HT-29 (cell line): ENCODE data around the genes HSPA2 and CCDC196.

GRCh38 chr14:64097704-64098594 is 196.2 kb downstream of the ESR2 start:
- RAMPAGE, long total RNA, result no peak

GRCh38 chr14:64218189-64219056 is 75.7 kb downstream of the ESR2 start:
- RAMPAGE, long total RNA, result no peak

DNA sequence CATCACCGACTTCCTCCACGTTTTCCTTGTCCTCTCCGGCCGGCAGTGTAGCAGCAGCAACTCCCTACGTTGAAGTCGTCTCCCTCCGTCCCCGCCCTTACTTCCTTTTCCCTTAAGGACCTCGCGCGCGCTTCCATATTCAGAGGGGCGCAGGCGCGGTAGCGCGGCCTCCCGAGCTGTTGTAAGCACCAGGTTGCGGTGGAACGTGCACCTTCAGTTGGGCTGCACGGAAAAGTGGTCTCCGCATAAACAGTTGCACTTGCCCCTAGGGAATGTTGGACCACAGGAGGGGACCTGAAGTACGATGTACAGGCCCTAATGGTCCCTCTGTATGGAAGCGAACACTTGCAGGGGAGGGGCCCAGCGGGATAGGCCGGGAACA is 44.7 kb upstream of the ESR2 start:
- RAMPAGE, long total RNA, result no peak

DNA sequence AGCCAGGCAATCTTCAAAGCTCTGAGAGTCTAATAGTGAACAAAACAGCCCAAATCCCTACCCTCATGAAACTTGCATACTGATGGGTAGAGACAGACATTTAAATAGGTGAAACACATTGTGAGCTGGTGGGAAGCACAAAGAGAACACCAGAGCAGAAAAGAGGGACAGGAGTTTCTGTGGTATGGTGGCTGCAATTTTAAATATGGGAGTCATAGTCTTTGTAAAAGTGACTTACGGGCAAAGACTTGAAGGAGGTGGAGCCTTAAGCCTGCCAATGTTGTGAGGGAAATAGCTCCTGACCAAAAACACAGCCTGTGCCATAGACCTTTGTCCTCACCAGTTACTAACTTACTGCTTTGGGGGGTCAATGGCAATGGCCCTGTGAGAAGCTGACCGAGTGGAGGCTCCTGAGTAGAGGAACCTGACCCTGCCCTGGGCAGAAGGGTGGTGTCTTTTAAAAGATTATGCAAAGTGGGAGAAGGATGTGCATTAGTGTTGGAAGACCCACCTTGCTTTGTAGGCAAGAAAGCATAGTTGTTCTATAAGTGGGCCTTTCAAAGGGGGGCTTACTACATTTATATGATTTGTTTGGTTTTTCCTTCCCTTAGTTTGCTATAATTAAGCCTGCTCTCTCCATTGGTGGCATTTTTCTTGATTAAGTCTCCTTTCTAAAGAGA is 3.8 kb downstream of the MTHFD1 start:
- RAMPAGE, long total RNA, result no peak

DNA sequence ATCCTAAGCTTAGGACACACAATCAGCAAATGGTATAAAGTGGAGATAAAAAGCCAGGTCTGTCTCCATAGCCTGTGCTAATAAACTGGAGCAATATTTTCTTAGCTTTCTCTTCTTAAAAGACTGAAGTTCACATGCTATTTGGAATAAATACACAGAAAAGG is 2.4 kb downstream of the ZBTB25 start:
- RAMPAGE, long total RNA, result no peak

DNA sequence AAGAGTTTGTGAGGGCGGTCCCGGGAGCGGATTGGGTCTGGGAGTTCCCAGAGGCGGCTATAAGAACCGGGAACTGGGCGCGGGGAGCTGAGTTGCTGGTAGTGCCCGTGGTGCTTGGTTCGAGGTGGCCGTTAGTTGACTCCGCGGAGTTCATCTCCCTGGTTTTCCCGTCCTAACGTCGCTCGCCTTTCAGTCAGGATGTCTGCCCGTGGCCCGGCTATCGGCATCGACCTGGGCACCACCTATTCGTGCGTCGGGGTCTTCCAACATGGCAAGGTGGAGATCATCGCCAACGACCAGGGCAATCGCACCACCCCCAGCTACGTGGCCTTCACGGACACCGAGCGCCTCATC is at the start of gene HSPA2:
TSS of gene HSPA2 (plus strand) at position 90 of the 354 bp plus-strand sequence.
- RAMPAGE, long total RNA, result no peak

GRCh38 chr14:64645242-64645967 is 58.8 kb upstream of the PLEKHG3 start:
- RAMPAGE, long total RNA, result no peak

GRCh38 chr14:64702951-64703588 is 1.2 kb upstream of the PLEKHG3 start:
- RAMPAGE, long total RNA, result no peak

- RAMPAGE, long total RNA, result no peak
Observed at GRCh38 chr14:64757723-64758730, 53.8 kb downstream of the PLEKHG3 start.

DNA sequence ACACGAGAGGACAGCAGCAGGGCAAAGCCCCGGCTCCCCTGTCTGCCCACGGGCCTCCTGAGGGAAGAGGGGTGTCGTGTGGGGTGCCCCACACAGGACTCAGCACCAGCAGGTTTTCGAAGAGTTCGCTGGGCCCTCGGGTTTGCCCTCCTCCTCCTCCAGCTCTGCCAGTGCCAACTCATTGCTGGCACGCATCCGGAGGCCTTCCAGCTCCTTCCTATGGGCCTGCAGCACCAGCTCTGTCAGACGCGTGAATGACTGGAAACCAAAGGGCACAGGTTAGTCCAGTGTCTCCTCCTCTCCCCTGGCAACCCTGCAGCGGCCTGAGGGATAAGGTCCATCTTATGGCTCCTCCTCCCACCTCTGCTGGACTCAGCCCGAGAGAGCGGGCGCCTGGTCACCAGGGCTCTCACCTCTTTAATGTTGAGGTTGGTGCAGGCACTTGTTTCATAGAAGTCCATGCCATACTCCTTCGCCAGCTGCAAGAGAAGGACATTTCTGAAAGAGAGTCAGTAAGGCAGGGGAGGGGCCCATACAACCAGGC is 5.8 kb upstream of the GPX2 start:
- RAMPAGE, long total RNA, result no peak

DNA sequence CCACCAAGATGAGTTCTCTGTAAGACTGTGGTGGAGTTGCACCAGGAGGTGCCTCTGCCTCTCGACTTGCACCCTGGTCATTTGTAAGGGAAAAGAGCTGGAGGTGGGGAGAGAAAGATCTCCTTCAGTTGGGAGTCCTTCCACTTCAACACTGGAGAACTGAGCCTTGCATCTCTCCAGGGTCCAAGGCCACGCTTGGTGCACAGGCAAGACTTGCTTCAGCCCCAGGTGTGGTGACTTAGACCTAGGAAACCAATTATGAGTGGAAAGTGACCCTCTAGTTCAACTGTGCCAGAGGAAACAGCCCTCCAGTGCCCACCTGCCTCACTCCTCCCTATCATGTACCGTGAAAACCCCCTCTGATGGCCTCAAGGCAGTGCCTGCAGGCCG is 40.6 kb downstream of the MAX start:
- RAMPAGE, long total RNA, result no peak

DNA sequence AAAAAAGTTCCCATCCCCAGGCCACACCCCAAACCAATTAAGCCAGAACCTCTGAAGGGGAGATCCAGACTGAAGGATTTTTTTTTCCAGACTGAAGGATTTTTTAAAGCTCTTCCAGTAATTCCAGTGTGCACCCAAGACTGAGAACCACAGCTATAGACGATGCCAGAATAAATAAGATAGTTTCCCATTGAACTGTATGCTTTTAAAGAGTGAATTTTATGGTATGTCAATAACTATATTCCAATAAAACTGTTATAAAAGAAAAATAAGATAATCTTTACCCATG is 2.2 kb upstream of the MAX start:
- RAMPAGE, long total RNA, result no peak

DNA sequence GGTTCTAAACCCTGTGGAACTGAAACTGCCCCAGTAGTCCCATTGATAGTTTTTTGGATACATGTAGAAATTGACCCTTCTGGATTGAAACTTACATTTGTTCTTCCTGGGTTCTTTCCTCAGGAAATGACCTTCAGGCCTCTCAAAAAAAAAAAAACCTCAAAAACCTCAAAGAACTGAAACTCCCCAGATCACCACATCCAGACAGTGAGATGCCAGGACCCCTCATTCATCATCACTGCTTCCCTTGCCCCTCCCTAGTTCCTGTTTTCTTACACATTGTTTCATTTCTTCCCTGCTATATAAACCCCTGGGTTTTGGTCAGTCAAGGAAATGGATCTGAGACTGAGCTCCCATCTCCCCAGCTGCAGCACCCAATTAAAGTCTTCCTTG is 107.7 kb upstream of the MAX start:
- RAMPAGE, long total RNA, result no peak

DNA sequence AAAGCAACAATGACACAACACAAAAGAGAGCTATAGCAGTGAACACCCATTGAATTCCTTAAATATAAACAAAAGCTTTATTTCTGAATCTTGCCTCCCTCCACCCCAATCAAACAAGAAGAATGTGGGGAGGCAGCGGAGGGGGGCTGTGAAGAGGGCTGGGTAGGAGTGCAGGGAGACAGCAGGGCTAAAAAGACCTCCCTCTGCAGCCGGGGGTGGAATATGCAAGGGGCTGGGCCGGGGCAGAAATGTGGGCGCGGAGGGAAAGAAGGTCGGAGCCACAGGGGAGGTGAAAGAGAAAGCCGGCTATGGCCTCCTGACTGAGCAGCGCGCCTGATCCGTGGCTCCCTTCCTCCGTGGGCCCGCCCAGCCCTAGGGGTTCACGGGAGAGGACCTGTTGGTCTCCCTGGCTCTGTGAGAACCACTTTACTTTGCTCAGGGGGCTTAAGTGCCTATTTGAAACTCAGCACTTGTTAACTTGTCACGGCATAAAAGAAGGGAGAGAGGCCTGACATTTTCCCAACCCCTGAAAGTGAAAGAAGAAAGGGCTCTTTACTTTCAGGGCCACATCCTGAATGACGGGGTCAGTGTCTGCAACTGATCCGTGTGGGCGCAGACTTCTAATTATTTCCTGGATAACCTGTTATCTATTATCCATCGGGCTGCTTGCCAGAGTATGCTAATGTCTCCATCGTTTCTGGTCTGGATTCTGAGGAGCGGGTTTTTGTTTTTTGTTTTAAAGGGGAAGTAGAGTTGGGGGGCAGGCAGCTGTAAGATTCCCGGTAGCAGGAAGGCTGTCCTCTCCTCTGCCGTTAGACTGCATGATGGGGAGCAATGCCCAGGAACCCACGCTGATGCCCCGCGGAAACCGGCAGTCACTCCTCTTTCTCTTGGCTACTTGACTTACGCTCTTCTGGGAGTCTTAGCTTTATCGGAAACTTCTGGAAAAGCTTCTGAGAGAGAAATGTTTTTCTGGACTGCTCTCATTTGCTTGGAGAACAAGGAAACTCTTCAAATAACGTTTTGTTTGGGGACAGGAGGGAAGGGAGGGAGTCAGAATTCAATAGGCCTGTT is 127.5 kb upstream of the MAX start:
- RAMPAGE, long total RNA, result no peak

DNA sequence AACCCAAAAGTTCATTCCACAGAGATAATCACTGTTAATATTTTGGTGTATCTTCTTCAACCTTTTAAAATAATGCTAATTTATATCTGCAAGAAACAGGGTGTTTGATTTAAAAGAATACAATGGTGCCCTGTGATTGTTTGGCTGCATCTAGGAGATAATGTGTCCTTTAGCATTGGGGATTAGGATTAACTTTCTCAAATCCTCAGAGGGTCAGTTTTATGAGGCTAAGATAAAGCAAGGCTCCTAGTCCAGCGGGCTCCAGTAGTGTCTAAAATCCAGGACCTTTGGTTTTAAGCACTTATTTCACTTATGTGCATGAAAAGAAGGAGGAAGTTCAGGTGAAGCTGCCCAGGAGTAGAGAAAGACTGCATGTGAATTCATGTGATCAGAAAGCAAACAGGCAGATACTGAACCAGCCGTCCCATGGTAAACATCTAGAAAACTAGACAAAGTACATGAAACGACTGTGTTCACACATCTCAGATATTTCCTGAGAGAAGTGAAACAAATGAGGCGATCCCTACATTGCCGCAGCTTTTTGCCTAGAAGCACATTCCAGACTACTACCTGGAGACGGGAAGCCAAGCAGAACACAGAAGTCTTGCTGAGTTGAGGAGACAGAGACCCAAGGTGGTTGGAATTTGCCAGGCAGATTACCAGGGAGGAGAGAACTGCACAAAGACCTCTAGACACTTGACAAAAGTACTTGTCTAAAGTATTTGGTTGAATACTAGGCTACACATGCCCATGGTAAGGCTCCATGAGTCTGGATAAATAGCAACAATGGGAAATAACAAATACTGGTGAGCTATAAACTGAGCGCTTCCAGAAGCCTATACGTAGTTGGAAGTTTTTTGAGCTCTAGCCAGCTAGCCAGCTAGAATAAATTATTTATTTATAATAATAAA is 129.2 kb upstream of the MAX start:
- RAMPAGE, long total RNA, result no peak

DNA sequence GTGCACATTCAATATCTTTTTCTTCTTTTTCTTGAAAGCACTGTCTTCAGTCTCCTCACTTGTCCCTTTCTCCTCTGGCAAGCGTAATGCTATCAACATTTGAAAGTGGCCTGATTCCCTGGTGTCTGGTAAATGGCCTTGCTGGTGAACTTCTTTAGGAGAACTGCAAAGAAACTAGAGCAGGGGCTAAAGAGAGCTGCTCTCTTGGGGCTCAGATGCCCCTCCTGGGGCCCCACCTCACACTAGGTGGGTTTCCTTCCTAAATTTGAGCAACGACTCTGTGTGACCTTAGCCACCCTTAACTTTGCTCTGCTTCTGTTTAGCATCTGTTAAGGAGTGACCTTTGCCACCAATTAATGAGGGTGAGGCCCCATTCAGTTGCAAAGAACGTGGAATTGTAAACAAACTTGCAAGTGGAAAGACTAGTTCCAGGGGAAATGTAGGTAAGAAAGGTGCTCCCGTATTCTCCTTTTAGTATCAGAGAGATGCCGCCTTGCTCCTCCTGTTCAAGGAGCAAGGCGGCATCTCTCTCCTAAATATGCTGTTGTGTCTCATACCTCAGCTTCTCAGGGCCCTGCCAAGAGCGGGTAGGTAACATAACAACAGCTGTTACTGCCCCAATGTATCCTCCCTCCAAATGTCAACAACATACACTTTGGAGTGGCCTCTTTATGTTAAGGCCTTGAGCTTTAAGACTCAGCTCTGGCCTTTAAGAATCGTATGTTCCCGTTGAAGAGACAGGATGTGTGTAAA is 77.7 kb upstream of the FUT8 start:
- RAMPAGE, long total RNA, result no peak

DNA sequence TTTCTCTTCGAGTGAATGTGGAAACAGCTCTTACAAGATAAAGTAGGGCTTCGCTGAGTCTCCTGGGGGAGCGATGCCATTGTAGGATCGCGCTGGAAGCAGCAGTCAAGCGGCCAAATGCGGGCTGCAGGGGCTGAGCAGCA is 519 bp upstream of the FUT8 start:
- RAMPAGE, long total RNA, result no peak

GRCh38 chr14:65797704-65798022 is 385.1 kb downstream of the FUT8 start:
- RAMPAGE, long total RNA, result no peak

DNA sequence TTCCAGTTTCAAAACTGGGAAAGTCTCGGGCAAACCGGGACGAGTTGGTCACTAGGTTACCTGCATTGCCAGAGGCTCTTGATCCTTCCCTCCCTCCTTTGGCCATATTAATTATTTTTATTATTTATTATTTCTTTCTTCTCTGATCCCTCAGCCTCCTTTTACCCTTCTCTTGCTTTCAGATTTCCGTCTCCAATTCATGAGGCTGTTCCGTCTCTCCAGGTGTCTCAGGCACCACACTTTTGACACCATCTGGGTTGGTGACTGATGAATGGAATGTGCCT is 523.7 kb upstream of the CCDC196 start:
- RAMPAGE, long total RNA, result no peak

- RAMPAGE, long total RNA, result no peak
Observed at GRCh38 chr14:66486008-66486752, at the start of gene CCDC196. TSS of gene CCDC196 (plus strand) at chr14:66486371.